Skin of body (tissue), 2 donors: ENCODE results near the genes COL5A3 and S1PR2.

GRCh38 chr19:9675284-9675800 lies 442 bp upstream of the ZNF562 start:
- RAMPAGE, long total RNA: no peak

- RAMPAGE, long total RNA: no peak
These were observed 17.4 kb downstream of the ZNF846 start for GRCh38 chr19:9750878-9751826.

- RAMPAGE, long total RNA: no peak
These were observed 21.2 kb upstream of the ZNF846 start for GRCh38 chr19:9789604-9790240.

GRCh38 chr19:9966404-9967102 lies 30.2 kb upstream of the OLFM2 start:
- RAMPAGE, long total RNA: no peak

DNA sequence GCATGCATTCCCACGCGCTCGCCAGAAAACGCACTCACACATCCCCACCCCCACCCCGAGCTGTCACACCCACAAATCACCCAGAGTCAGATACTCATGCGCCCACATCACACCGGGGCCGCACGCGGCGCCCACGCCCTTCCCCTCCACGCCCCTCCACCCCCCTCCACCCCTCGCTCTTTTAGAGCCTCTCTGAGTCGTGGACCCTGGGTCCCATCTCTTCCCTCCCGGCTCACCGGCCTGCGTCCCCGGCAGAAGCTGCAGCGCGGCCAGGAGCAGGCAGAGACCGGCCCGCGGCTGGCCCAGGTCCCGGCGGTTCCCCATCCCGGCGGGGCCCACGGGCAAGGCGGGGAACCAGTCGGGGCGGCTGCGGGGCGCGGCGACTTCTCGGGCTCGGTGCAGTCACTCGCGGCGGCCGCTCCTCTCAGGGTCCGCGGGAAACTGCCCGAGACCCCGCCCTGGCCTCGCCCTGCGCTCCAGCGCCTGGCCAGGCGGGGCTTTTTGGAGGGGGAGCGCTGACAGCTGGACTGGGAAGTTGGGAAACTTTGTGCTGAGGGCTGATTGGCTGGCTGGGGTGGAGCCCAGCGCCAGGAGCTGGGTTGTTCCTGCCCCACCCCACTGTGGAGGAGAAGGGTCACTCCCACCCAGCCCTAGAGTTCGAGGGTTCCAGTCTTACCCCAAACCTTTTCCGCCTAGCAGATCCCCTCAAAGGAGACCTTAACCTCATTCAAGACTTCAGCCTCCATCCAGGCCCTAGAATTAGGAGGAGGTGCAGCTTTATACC lies at the start of gene COL5A3:
COL5A3 (minus strand) TSS at position 443 of the 784 bp plus-strand sequence.
- RAMPAGE, long total RNA: no peak

- RAMPAGE, long total RNA: no peak
These were observed 699 bp upstream of the PPAN start for GRCh38 chr19:10105507-10105819.

GRCh38 chr19:10154443-10154834 lies 34.7 kb upstream of the EIF3G start:
- RAMPAGE, long total RNA: no peak

- RAMPAGE, long total RNA: no peak
These were observed 19.4 kb downstream of the DNMT1 start for GRCh38 chr19:10175264-10175933.

DNA sequence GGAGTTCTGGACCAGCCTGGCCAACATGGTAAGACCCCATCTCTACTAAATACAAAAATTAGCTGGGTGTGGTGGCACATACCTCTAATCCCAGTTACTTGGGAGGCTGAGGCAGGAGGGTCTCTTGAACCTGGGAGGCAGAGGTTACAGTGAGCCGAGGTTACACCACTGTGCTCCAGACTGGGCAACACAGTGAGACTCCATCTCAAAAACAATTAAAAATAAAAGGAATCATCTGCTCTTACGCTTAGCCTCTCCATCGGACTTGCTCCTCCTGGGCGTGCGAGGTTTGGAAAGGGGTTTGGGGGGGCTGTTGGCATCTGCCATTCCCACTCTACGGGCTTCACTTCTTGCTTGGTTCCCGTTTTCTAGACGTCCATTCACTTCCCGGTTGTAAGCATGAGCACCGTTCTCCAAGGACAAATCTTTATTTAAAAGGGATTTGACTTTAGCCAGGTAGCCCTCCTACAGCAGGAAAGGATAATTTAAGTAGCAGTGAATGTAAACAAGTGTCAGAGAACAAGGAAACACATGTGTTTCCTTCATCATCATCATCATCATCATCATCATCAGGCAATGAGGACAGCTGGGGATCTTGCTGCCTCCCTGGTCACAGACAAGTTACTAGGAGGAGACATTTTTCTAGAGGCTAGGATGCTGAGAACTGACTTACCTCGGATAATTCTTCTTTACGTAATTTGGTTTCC lies 14.5 kb downstream of the DNMT1 start:
- RAMPAGE, long total RNA: no peak

DNA sequence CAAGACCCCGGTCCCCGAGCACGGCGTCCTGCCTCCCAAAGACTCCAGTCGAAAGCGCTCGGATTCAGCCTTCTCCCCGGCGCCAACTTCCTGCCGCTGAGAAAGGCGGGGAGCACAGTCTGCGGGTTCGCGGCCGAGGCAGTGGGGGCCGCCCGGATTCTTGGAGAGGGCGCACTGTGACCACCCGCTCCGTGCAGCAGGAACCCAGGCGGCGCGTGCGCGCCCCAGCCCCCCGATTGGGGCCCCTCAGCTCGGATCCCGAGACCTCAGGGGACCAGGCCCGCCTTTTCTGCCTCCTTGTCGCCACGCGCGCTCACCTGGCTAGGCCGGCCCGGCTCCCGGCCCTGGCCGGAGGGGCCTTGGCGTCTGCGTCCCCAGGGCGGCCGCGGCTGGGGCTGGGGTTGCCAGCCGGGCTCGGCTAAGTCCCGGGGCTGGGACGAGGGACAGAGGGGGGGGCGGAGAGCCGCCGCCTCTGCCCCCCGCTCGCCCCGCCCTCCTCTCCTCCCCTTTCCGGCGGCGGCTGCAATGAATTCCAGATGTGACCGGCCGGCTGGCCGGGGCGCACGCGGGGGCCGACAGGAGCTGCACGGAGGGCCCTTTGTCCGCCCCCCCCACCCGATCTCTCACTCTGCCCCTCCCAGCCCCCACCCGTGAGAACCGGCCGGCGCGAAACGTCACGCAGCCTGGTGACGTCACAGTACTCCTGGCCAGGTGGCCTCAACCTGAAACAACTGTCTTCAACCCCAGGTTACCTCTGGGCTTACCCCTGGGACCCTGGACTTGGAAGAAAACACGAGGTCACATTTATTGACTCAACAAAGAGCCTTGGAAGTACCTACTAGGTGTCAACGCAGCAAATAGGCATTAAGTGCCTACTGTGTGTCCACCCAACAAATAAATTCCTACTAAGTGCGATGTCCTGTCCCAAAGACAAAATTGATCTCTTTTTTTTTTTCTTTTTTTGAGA lies at the start of gene S1PR2:
S1PR2 (minus strand) TSS at position 445 of the 967 bp plus-strand sequence.
- RAMPAGE, long total RNA: no peak

GRCh38 chr19:10309829-10310161 lies 6.0 kb downstream of the FDX2 start:
- RAMPAGE, long total RNA: no peak

- RAMPAGE, long total RNA: no peak
These were observed 1.0 kb downstream of the RAVER1 start for GRCh38 chr19:10332237-10332761.

- RAMPAGE, long total RNA: no peak
These were observed 13.9 kb upstream of the ICAM3 start for GRCh38 chr19:10353315-10353752.

- RAMPAGE, long total RNA: no peak
These were observed 8.1 kb upstream of the PDE4A start for GRCh38 chr19:10412132-10412726.

DNA sequence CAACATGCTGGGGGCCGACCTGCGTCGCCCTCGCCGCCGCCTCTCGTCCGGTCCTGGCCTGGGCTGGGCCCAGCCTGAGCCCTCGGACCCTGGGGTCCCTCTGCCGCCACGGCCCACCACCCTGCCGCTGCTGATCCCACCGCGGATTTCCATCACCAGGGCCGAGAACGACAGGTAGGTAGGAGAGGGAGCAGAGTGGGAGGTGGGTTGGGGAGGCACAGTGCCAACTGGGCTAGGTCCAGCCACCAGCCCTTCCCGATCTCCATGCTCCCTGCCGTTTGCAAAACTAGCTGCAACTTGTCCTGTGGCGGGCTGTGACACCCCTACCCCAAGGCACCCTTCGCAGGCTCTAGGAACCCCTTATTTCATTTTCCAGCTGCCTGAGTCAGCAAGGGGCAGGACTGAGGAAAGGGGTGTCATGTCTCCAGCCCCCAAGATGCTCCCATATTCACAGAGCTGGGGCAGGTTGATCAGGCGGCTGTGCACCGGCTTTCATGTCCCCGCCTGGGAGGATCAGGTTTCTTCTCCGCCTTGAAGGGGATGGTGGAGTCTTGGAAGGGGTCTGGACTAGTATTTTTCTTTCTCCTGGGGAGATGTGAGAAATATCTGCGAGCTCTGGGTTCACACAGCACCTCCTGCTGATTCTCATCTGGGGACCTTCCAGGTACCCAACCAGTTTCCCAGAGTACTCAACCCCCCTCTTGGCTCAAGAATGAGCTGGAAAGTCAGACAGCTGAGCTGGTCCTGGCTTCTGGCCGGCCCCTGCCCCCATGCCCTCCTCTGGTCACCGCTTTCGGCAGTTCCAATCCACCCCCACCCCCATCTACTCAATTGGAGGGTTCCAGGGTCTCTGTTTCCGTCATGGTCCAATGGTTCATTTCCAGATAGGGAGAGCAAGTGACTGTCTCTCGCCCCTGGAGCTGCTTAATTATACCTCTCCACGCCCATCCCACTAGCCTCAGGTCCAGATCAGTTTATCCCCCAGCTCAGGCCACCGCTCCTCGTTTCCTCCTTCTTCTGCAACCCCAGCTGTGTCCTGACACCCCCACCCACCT lies 2.3 kb upstream of the PDE4A start:
- RAMPAGE, long total RNA: no peak

GRCh38 chr19:10419415-10420423 lies 619 bp upstream of the PDE4A start:
- RAMPAGE, long total RNA: no peak

GRCh38 chr19:10602949-10603912 lies 16.1 kb upstream of the AP1M2 start:
- RAMPAGE, long total RNA: no peak

GRCh38 chr19:10626806-10627139 lies 1.4 kb downstream of the SLC44A2 start:
- RAMPAGE, long total RNA: no peak

GRCh38 chr19:10646577-10647220 lies 7.4 kb upstream of the ILF3 start:
- RAMPAGE, long total RNA: no peak

- RAMPAGE, long total RNA: no peak
These were observed 1.7 kb upstream of the ILF3 start for GRCh38 chr19:10652586-10652796.